Bronchus (tissue), 1 donor: ENCODE measurements around a stretch of chr2.

DNA sequence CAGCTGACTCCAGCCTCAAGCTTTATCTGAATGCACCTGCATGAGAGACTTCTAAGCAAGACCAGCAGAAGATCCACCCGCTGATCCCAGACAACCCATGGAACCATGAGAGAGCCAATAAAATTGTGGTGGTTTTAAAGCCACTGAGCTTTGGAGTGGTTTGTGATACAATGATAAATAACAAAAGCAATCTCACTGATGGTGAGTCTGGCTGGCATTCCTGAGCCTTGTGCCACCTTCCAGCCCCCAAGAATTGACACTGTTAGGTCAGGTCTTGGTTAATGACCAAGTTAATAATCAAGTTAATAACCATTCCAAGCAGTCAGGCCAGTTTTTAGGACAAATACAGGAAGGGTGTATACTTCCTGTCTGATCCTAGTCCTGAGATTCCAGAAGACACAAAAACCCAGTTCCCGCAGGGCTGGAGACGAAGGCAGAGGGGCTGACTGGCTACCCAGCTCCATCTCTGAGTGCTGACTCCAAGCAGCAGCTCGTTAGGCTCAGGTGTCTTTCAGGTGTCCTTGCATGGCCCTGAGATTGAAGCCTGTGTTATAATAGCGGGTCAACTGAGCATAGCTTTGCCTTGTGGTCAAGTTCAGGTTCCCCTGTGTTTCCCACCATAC lies 74.6 kb upstream of the LAPTM4A start:
- PRO-cap = no peak

DNA sequence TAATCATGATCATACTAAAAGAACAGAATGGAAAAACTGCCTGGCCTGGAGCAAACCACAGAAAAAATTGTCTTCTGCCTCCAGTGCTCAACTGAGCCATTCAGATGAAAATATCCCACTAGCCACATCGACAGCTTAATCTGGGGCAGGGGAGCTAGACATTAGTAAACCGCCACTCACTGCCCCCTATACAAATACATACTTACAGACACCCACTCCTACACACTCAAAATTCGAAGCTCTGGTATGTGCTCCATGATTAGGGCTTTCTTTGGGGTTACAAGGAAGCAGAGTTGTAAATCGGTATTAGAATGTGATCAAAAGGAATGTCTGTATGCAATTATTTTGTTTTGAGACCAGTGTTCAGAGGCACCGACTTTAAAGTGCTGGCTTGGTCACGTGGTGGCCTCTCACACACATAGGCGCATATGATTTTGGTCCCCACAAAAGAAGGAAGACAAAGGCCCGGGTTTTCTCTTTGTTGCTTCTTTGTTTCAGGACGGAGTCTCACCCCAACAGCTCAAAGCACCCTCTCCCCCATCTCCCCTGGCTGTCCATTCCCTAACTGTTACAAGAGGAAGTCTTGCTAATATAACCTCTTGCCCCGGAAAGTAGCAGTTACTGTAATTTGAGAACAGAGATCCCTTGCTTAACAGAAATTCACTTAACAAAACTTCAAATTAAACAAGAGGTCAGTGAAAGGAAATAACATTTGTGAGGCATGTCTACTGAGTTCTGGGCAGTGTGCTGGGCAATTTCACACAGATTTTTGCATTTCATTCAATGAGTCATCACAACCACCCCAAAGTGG lies 76.1 kb downstream of the SDC1 start:
- PRO-cap = no peak

DNA sequence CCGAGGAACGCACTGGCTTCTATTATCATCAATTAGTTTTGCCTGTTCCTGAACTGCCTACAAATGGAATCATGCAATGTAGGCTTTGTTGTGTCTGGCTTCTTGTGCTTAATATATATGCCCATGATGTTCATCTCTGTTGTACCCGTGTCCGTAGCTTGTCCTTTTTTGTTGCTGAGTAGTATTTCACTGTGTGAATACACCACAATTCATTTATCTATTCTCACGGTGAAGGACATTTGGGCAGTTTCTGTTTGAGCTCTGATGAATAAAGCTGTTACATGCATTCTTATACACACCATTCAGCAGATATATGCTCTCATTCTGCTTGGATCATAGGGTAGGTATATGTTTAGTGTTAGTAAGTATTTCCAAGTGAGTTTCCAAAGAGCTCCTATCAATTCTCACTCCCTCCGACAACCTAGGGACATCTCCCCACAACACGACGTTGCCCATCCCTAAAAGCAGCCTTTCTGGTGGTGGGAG lies 27.5 kb downstream of the SDC1 start:
- PRO-cap = no peak

DNA sequence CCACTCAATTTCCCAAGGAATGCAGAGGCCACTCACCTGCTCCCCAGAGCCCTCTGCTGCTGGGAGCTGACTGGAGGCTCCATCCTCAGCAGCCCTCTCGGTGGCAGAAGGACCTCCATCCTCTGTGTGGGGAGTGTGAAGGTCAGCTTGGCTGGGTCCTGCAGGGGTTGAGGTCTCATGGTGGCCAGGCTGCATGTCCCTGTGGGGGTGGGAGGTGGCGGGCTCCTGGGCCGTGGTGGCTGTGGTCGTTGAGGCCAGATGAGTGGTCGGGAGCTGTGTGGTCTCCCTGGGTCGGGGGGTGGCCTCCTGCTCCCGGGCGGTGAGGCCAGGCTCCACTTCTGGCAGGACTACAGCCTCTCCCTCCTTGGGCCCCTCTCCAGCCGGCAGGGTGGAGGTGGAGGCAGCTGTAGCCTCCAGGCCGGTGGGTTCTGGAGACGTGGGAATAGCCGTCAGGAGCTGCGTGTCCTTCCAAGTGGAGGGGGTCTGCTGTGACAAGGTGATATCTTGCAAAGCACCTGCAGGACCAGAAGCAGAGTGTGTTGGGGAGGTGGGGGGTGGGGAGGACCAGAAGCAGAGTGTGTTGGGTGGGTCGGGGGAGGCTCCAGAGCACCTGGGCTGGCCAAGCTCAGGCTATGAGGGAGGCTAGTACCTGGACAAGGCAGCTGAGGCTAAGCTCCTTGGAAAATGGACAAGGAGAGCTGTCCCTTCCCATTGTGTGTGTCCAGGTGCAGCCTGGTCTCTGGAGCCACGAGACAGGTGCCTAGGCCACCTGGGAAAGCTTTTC lies 21.0 kb downstream of the SDC1 start:
- PRO-cap = no peak

DNA sequence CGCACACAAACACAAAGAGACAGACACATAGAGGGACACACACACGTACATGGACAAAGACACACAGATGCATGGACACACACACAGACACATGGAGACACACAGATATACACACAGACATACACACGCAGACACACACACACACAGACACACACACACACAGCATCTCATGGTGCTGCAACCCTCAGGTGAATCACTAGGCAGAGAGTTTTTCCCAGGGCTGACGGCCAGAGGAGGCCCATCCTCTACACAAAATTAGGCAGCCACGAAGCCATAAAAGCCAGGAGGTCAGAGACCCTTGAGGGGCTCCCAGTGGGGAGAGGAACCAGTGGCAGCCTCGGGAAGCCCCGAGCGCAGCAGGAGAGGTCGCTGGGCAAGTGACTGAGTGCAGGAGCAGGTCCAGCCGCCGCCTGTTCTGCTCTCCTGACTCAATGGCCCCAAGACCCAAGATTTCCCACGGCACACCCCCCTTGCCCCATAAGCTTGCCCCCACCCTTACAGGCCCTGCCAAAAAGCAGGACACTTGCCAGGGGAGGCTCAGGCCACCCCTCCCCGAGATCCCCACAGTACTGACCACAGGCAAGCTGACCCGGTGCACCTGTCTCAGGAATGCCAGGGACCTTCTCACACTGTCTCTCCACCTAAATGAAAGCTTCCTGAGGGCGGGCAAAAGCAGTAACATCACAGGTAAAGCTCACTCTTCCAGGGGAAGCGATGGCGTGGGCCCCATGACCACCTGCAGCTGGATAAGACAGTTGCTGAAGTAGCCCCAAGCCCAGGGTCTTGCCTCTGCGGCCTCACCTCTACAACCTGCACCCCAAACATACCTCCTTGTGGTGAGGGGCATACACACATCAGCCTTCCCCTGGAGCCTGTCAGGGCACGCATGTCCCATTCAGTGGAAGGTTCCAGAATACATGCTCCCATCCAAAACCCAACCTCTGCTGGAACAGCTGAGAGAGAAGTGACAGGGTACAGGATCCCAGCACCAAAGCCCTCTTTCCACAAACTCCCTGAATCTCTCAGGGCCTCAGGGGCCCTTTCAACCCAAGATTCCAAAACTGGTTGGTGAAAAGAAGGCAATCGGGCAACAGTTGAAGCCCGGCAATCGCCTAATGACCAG lies 5.9 kb downstream of the SDC1 start:
- PRO-cap = no peak

- PRO-cap = unidirectional peak, plus-strand start at chr2:20222154
Observed at GRCh38 chr2:20221981-20222541, 2.9 kb downstream of the SDC1 start.

- PRO-cap = no peak
Observed at GRCh38 chr2:20247033-20247692, 22.2 kb upstream of the SDC1 start.

DNA sequence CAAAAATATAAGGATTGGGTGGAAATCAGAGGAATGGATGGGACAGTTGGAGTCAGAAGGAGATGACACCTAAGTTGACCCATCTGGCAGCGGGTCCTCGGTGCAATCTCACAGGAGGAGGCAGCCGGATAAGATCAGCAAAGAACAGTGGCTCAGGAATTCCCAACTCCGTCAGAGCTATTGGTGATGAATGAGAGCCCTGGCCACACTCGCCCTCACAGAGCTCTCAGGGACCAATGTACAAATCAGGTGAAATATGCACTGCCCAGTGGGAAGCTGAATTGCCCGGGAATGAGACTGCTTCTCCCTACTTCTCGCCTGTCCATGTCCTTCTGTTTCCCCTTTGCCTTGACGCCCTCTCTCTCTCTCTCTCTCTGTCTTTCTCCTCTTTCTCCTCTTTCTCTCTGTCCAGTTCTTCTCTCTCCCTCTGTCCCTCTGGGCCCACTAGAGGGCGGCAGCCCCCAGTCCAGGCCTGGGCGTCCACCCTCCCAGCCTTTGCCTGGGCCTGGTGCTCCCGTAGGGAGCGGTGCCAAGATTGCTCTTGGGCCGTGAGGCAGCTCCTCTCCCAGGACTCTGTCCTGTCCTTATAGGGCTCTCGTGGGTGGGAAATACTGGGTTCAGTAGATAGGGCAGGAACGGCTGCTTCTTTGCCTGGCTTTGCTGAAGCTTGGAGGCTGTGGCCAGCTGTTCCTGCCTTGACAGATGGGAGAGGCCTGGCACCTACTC lies 28.3 kb upstream of the PUM2 start:
- PRO-cap = no peak

DNA sequence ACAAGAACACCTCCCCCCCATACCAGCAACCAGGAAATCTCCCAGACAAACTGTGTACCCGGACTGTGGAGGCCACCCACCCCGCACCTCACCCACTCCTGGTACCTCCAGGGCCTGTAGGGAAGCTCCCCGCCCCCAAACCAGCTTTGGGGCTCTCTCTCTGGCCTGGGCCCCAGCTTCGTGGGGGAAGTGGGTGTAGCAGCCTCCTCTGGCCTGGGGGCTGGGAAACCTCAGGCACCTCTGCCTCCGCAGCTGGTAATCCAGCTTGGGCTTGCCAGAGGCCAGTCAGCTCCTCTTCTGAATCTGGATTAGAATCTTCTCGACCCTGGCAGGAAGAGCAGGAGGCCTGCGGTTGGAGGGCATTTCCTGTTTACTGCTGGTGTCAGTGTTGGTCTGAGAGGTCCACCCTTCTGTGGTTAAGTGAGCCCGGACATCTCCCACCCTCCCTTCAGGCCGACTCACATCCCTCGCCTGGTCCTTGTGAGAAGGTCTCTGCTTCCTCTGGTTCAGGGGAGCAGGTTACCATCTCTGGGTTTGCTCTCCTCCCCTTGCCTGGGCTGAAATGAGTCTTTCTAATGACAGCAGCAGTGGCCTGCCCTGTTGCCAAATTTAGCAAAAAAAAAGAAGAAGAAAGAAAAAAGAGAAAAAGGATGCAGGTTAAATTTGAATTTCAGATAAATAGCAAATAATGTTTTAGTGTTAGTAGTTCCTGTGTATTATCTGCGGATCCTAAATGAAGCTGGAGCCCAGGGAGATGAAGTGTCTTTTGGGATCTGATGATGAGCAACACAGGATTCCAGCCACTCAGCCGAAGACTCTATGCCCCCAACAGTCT lies 22.0 kb upstream of the RHOB start:
- PRO-cap = bidirectional peak, plus-strand start at position 461 of the sequence, minus-strand start at position 299 of the sequence

DNA sequence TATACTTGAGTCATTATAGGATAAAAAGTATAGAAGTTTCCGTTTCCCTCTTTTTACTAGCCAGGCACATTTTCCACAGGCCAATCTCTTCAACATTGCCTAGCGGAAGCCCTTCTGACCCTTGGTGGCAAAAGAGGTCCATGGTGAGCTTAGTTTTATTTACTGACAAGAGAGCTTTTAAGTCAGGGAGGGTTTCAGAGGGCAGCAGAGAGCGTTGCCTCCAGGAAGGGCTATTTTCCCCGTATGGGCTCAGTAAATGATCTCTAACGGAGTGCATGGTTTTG lies 15.1 kb upstream of the RHOB start:
- PRO-cap = no peak

DNA sequence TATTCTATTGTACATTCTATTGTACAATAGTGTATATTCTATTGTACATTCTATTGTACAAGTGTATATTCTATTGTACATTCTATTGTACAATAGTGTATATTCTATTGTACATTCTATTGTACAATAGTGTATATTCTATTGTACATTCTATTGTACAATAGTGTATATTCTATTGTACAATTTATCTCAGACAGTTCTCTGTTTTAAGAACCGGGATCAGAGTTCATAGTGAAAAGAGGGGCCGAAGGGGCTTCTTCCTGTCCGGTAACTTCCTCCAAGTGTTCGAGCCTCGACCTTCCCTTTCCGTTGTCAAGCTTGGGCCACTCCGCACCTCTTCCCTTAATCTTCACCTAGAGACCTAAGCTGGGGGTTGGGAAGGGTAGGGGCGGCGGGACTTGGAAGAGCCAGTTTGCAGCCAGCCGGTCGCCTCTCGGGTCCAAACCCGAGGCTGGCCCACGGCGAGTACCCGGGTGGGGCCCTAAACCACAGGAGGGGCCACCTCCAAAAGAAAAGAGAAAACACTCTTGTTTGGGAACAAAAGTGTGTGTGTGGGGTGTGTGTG lies 764 bp upstream of the RHOB start:
- PRO-cap = bidirectional peak, plus-strand start at position 410 of the sequence, minus-strand start at position 411 of the sequence

DNA sequence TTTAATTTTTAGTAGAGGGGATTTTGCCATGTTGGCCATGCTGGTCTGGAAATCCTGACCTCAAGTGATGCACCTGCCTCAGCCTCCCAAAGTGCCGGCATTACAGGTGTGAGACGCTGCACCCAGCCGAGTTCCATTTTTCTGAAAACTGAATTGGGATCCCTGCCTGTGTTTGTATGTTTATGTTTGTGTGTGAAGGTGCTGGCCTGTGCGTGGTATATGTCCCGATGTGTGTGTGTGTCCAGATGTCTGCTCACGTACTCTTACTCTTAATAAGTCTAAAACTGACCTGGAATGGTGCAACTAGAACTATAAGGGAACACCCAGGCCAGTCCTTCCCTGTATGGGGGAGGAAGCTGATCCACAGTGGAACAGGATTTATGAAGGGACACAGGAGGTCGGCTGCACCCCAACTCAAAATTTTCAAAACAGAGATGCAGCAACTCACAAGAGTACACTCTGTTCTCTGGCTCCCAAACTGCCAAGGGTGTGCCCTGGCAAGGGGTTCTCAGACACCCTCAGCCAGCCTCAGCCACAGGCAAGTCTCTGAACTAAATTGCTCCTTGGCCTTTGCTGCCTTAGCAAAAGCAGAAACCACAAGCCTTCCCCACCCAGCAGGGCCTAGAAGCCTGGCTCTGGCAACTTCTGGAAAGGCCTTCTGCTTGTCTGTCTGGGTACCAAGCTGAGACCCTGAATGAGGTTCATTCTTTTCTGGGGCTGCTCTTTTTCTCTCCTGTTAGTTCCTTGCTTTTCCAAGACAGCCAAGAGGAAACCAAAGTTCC lies 36.5 kb downstream of the RHOB start:
- PRO-cap = no peak

DNA sequence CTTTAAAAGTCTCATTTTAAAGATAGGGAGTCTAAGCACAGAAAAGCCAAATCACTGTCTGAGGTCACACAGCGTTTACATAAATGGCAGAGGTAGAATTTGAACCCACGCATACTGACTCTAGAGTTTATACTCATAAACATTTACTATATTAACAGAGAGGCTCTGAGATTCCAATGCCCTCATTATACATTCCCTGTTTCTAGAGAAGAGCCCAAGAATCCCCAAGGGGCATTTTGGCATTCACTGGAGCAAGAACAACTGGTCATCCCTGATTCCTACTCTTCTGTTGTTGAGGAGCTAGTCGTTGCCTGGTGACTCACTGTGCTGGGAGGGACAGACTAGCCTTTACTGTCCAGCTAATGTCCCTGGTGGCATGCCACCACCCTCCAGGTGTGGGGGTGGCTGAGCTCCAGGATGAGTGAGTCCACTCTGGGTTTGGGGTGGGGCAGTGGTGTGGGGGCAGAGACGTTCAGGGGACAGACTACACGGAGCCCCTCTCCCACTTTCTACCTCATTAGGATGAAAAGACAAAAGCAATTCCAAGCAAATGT lies 49.2 kb downstream of the RHOB start:
- PRO-cap = no peak

GRCh38 chr2:20524455-20525212 lies 77.8 kb downstream of the RHOB start:
- PRO-cap = no peak

GRCh38 chr2:20539876-20540607 lies 93.2 kb downstream of the RHOB start:
- PRO-cap = no peak

- PRO-cap = no peak
Observed at GRCh38 chr2:20641138-20642099, 9.5 kb downstream of the HS1BP3 start.

GRCh38 chr2:20651434-20651893 lies 566 bp upstream of the HS1BP3 start:
- PRO-cap = no peak

DNA sequence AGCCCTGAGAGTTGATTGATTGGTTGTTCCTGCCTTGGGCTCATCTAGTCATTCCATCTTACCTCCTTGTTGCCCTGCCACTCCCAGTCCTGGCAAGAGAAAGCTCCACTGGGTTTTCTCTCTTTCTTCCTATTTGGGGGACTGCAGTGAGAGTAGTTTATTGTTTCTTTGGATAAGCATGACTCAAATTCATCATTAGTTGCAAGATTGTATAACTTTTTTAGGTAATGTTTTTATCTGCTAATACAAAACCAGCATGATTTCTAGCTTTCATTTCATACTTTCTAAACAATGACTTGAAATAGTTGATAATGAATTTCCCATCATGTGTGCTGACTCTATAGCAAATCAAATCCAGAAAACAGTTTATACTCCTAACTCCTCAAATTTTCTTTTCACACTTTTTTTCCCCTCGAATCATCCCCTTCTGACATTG lies 42.0 kb downstream of the LDAH start:
- PRO-cap = no peak

- PRO-cap = no peak
Observed at GRCh38 chr2:21041887-21042747, 1.8 kb downstream of the APOB start.

GRCh38 chr2:21097092-21097652 lies 26.6 kb upstream of the TDRD15 start:
- PRO-cap = no peak